Measurements from ENCODE around the gene TK2.

DNA sequence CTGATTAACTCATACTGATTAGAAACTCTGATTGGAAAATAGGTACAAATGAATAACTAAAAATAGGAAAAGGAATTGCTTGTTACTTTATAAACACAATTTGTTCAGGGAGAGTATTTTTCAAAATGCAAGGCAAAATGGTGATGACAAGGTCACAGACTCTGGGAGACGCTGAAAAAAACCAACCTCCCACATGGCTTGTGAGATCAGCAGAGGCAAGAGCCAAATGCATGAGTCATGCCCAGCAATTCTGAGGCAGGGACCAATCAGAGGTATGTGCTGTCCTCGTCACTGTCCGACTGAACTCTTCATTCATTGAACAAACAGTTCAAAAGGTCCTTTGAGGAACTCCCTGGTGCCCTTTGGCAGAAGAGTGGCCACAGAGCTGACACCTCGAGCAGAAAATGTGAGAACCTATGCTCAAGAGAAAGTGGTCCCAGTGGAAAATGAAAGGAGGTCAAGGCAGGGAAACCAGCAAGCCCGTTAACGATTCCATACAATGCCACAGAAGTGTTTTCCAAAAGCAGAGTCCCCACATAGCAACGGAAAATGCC, 51.0 kb downstream of the CDH11 start:
- RRBS = no CpG with 5 or more reads among the region's 7 CpGs

DNA sequence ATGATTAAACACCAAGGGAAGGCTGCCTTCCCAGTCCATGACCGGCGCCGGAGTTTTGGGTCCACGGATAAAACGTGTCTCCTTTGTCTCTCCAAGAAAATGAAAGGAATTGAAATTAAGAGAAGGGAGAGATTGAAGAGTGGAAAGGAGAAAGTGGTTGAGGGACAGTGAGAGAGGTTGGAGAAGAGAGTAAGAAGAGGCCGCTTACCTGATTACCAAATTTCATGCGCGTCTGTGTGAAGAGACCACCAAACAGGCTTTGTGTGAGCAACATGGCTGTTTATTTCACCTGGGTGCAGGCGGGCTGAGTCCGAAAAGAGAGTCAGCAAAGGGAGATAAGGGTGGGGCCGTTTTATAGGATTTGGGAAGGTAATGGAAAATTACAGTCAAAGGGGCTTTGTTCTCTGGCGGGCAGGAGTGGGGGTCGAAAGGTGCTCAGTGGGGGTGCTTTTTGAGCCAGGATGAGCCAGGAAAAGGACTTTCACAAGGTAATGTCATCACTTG, 112.9 kb upstream of the CDH11 start:
- RRBS = no CpG with 5 or more reads among the region's 13 CpGs

DNA sequence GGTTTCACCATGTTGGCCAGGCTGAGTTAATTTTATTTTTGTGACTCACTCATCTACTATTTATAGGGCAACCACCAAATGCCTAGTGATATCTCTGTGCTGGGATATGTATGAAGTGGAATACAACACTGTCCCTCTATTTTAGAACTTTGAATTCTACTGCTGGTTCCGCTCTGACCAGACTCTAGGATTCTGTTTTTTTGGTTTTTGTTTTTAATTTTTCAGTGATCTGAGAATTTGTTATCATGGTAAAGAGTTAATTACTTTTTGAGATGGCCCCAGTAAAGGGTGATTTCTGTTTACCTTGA, 188.7 kb upstream of the CDH11 start:
- RRBS = no CpG with 5 or more reads among the region's 1 CpG

DNA sequence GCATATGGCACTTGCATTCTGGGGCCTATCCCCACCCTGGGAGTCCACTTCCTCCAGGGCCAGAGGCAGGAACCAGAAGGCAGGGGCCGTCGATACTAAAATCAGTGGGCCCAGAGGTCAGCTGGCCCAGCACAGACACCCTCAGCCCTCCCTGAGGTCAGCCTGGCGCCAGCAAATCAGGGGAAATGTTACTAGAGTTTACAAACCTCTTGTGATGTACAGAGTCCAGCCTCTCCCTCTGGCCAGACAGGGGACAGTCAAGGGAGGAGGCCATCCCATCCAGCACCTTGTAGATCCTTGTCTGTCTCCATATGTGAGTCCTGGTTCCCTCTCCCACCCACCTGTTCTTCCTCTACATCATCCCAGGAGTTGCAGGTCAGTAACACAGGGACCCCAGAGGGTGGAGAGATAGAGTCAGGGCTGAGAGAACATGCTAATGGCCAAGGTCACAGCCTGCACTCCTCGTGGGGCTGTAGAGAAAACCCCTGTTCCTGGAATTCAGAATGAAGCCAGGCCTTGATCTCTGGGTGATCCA, 10.9 kb downstream of the CDH5 start:
- RRBS = no CpG with 5 or more reads among the region's 4 CpGs

DNA sequence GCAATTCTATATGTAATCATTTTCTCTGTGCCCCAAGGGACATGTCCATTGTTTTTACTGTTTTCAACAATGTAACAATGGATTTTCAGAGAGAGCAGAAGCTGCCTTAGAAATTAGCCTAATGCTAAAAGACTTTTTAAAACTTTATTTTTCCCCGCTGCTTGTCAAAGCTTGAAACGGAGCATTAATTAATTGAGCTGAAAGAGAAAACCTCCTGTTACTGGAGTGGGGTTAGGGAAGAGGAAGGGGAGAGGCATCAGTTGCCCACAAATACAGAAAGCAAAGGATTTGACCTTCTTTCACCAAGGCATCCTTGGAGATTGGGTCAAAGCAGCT, 26.9 kb upstream of the BEAN1 start:
- RRBS = no CpG with 5 or more reads among the region's 2 CpGs

DNA sequence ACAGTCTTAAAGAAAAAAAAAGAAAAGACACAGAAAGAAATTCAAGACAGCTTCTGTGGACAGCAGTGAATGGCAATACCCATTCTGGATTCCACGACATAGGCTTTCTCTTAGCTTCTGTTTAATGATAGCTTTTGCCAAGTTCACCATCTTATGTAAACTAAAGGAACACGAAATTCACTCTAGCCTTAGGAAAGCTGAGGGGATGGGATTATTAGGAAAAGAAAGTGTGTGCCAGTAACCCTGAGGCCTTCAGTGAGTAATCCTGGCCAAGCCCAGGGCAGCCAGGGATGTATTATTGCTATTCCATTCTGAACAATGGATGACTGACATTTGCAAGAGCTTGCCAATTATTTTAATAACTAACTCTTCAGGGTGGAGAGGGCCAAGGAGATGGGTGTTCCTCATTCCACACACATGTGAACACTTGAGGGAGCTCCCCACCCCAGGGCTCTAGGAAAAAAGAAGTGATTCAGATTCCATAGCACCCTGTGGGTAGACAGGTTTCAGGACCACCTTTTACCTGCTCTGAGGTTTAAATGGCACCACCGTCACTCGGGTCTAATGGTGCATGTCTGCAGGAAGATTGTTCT, 41.7 kb downstream of the TK2 start:
- RRBS = no CpG with 5 or more reads among the region's 4 CpGs

- RRBS = no CpG with 5 or more reads among the region's 5 CpGs
Observed at GRCh38 chr16:66531238-66531623, 18.7 kb downstream of the TK2 start.

DNA sequence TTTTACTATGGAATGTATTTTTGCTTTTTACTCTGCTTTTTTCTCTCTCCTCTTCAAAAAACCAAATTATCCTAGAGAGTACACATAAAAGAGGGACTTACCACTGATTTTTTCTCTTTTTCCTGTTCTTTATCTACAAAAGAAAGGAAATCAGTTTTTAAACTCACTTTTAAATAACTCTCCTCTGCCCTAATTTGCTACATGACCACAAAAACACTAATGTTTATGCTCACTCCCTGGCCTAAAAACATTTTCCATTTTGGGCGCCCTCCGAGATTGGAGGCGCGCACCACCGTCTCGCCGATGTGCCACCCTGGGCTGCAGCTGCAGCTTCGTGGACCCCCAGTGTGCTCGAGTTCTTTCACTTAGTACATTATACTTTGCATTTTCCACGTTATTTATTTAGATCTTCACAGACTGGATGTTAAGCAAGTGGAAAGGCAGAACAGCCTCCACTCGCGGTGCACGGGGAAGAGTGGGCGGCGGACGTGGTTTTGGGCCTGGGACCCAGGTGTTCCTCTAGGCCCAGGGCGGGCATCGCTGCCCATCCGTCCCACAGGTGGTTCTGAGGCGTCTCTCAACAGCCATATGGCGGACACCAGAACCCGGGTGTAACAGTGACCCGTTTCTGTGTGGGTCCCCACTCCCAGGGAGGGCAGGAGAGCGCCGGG, 910 bp downstream of the TK2 start:
- RRBS = 2% methylated on average over 4 of the region's 25 CpGs

GRCh38 chr16:66549548-66550562, at the start of gene TK2:
Gene TK2 (minus strand): TSS chr16:66550122.
- RRBS = 1% methylated on average over 47 of the region's 80 CpGs

DNA sequence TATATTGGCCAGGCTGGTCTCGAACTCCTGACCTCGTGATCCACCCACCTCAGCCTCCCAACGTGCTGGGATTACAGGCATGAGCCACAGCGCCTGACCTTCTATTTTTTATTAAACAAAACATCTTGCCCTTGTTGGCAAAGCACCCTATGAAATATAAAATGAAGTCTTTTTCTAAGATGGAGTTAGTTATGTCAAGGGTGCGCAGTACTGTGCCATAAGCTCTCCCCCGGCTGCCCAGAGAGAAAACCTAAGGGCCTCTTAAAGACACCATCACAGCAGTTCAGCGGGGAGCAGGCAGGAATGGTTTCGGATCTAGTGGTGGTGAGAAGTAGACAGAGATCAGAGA, 1.0 kb upstream of the CMTM3 start:
- RRBS = no CpG with 5 or more reads among the region's 8 CpGs

- RRBS = no CpG with 5 or more reads among the region's 13 CpGs
Observed at GRCh38 chr16:66618484-66619102, 14.1 kb downstream of the CMTM3 start.

GRCh38 chr16:66621587-66622380, 17.3 kb downstream of the CMTM3 start:
- RRBS = no CpG with 5 or more reads among the region's 26 CpGs

- RRBS = no CpG with 5 or more reads among the region's 8 CpGs
Observed at GRCh38 chr16:66649369-66650018, 45.0 kb downstream of the CMTM3 start.

GRCh38 chr16:66741356-66741862, 10.0 kb downstream of the DYNC1LI2 start:
- RRBS = no CpG with 5 or more reads among the region's 10 CpGs

GRCh38 chr16:66922971-66924115, 2.0 kb downstream of the RRAD start:
- RRBS = no CpG with 5 or more reads among the region's 27 CpGs

DNA sequence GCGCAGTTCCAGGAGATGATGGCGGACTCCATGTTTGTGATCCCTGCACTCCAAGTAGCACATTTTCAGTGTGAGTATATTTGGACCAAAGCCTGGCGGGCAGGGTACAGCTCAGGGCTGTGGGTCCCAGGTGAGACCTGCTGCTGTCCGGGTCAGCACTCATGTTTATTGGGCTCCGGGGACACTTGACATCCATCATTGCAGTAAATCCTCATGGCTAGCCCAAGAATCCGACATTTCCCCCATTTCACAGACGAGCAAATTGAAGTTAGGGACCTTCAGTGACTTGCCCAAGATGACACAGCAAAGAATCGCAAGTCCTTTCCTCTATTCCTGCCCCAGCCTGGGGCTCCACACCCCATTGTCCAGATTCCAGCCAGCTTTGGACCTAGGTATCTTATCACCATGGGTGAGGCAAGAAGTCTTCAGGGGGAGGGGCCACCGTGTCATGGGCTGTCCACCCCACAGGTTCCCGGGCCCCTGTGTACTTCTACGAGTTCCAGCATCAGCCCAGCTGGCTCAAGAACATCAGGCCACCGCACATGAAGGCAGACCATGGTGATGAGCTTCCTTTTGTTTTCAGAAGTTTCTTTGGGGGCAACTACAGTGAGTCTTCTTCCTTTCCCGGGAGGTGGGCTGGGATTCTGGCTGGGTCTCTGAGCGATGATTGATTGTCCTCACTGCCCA, 7.0 kb downstream of the CES2 start:
- RRBS = no CpG with 5 or more reads among the region's 14 CpGs

- RRBS = no CpG with 5 or more reads among the region's 3 CpGs
Observed at GRCh38 chr16:67067585-67068224, 38.8 kb downstream of the CBFB start.

DNA sequence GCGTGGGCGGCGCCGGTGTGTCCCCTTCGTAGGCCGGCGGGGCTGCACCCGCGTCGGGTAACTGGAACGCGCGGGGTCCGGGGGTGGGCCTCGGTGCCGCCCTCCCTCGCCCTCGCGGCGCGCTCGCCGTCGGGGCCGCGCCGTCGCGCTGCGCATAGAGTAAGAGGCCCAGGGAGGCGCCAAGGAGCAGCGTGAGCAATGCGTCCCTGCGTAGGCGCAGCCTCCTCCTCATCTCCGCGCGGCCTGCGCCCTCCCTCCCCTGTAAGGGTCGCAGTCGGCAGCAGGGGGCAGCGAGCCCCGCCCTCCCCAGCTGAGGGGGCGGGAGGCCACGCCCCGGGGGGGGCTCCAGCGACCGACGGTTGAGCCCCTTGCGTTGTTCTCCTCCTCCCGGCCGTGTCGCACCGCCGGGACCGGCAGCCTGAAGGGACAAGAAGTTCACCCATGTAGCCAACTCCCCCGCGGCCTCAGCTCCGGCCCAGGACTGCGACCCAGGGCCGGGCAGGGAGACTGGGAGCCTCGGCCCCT, 482 bp downstream of the B3GNT9 start:
- RRBS = 5% methylated on average over 19 of the region's 62 CpGs

- RRBS = 22% methylated on average over 27 of the region's 69 CpGs
Observed at GRCh38 chr16:67199239-67200320, 649 bp downstream of the ELMO3 start.

- RRBS = no CpG with 5 or more reads among the region's 9 CpGs
Observed at GRCh38 chr16:67244254-67245373, 2.7 kb downstream of the FHOD1 start.

Measured in brain (tissue), 1 donor.